HepG2 (cell line): ENCODE data around the genes MOAP1, BTBD7 and CCDC197.

DNA sequence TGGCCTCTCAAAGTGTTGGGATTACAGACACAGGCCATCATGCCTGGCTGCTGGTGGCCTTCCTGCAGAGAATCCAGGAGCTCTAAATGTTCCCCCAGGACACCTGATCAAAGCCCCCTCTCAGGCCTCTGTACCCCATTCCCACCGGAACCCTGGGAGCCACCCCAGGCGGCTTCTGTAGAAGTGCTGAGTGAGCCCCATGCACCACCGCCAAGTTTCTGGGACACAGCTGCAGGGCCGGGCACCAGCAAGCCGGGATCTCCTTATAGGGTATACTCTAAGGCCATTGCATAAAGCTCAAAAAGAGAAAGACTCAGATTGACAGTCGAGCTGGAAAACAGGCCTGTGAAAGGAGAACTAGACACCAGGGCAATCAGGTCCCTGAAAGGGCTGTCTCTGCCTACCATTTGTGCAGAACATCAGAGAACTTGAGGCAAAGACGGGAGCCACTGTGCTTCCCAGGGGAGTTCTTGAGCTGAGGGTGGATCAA lies 51.3 kb downstream of the ITPK1 start:
- RRBS, 2 experiments: 100% methylated on average over 2 to 4 of the region's 7 CpGs
CAGE:
- cytosol, long polyA minus RNA: no peak
- cytosol, long polyA plus RNA: no peak
- long polyA plus RNA: no peak
- nucleus, long polyA minus RNA: no peak
- nucleus, long polyA plus RNA: no peak

DNA sequence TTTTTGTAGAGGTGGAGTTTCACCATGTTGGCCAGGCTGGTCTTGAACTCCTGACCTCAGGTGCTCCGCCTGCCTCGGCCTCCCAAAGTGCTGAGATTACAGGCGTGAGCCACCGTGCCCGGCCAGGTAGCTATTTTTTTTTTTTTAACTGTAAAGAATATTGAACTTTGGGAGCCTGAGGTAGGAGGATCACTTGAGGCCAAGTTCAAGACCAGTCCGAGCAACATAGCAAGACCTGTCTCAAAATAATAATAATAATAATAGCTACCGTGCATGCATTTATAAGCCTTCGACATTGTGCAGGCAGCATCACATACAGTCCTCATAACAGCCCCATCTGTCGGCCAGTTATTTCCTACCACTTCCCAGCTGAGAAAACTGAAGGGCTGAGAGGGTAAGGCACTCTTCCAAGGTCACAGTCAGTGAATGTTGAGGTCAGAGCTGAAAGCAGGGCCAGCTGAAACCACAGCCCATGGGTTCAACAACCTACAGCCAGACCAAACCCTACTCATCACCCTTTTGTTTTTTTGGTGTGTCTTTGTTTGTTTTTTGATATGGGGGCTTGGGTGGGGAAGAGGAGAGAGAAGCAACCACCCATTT lies 16.7 kb upstream of the ITPK1 start:
- RRBS, 2 experiments: no CpG with 5 or more reads among the region's 9 CpGs
CAGE:
- cytosol, long polyA minus RNA: no peak
- cytosol, long polyA plus RNA: no peak
- long polyA plus RNA: no peak
- nucleus, long polyA minus RNA: no peak
- nucleus, long polyA plus RNA: no peak

DNA sequence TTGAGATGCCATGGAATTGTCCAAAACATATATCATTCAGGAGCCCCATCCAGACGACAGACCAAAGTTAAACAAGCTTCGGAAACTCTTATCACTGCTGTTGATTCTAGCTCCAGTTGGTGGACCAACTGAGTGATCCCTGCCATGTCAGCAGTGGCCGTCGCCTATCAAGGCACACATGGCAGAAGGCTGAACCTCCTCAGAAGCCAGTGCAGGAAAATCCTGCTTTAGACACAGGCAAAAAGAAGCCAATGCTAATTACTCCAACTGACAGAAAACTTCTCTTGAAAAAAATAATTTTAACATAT lies 22.5 kb upstream of the ITPK1 start:
- RRBS, 2 experiments: no CpG with 5 or more reads among the region's 4 CpGs
CAGE:
- cytosol, long polyA minus RNA: no peak
- cytosol, long polyA plus RNA: no peak
- long polyA plus RNA: no peak
- nucleus, long polyA minus RNA: no peak
- nucleus, long polyA plus RNA: no peak

DNA sequence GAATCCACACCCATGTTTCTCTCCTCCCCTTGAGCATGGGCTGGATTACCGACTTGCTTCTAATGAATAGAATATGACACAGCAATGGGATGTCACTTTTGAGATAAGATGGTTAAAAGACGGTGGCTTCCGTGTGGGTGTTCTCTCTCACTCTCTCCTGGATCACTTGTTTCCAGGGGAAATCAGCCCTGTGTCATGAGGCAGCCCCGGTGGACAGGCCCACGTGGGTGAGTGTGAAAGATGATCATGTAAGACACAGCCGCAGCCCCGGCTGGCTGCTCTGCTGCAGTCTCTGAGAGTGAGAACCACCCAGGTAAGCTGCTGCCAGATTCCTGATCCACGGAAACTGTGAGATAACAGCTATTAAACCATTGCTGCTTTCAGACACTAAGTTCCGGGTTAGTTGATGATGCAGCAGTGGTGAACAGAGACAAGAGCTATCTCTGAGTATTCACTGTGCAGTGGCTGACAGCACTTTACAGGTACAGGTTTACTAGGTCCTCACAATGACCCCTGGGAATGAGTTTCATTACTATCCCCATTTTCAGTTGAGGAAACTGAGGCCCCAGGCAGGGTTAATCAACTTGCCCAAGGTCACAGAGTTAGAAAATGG lies 10.6 kb downstream of the MOAP1 start:
- RRBS, 2 experiments: 9 to 15% methylated on average over 4 of the region's 9 CpGs
CAGE:
- cytosol, long polyA minus RNA: no peak
- cytosol, long polyA plus RNA: no peak
- long polyA plus RNA: no peak
- nucleus, long polyA minus RNA: no peak
- nucleus, long polyA plus RNA: no peak

- RRBS, 2 experiments: no CpG with 5 or more reads among the region's 4 CpGs
CAGE:
- cytosol, long polyA minus RNA: no peak
- cytosol, long polyA plus RNA: no peak
- long polyA plus RNA: no peak
- nucleus, long polyA minus RNA: no peak
- nucleus, long polyA plus RNA: no peak
Measured at GRCh38 chr14:93181955-93182332, 2.8 kb downstream of the MOAP1 start.

- RRBS, 2 experiments: 1 to 2% methylated on average over 43 to 46 of the region's 83 CpGs
CAGE:
- cytosol, long polyA minus RNA: start-site peak on the minus strand at chr14:93184862-93184895, 665 reads
- cytosol, long polyA plus RNA: start-site peak on the minus strand at chr14:93184857-93184880, 191 and 160 reads in 2 replicates; start-site peak on the plus strand at chr14:93184966-93185027, 349 and 323 reads in 2 replicates
- long polyA plus RNA: start-site peak on the minus strand at chr14:93184853-93184875, 344 and 466 reads in 2 replicates; start-site peak on the plus strand at chr14:93184983-93185042, 137 and 113 reads in 2 replicates
- nucleus, long polyA minus RNA: no peak
- nucleus, long polyA plus RNA: start-site peak on the minus strand at chr14:93184858-93184880, 123 and 80 reads in 2 replicates; start-site peak on the plus strand at chr14:93184983-93185042, 183 and 156 reads in 2 replicates
Measured at GRCh38 chr14:93184767-93185419, at the start of gene MOAP1. MOAP1 (minus strand) TSS chr14:93184897.

DNA sequence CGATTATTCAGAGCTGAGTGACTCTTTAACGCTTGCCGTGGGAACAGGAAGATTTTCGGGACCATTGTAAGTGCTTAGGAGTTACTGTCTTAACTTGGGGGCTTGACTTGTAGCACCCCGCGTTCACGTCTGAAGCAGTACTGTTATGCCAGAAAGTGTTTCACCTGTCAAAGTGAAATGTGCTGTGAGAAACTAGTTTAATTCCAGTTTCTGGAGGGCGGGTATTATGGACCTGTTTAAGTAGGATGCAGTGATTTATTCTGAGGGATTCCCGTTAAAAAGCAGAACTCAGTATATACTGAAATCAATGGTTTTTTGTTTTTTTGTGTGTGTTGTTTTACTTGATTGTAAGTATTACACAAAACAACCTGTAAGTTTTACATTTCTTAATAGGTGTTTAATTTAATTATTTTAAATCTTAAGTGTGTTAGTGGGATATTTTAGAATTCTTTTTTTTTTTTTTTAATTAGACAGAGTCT lies 342 bp downstream of the LYSET start:
- RRBS, 2 experiments: no CpG with 5 or more reads among the region's 9 CpGs
CAGE:
- cytosol, long polyA minus RNA: no peak
- cytosol, long polyA plus RNA: no peak
- long polyA plus RNA: no peak
- nucleus, long polyA minus RNA: no peak
- nucleus, long polyA plus RNA: no peak

DNA sequence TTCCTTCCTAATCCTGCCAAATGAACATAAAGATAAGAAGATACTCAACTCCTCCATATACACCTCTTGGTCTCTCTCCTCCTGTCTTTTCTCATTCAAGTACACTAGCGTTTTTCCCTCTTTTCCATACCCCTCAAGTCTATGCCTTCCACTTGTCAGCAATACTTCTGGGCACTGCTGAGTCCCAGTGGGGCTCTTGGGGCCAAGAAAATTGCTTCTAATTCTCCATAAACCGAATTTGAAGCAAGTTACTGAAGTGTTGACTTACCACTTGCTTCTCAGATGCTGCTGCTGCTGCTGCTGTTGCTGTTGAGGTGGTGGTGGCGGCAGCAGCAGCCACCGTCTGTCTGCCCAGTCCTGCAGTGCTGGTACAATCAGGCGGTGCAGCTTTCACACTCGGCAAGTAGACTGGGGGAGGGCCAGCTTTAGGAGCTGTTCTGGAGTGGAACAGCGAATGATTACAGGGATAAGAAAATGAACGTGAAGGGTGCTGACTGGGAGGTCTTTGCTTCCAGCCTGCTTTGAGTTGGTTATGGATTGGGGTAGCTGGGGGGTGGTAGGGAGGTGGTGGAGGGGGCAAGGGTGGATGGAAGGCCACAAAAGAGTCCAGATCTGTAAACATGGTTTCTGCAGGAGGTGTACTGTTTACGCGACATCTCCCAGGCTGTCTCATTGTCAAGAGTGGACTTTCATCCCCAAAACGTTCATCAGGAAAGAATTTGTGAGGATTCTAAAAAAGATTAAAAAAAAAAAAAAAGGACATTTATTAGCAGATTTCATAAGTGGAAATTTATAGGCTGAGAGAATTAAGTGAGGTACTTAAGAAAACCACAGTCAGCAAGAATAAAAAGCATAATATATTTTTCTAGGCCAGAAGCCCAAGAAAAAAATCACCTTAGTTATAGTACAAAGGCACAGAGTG lies 38.8 kb downstream of the UBR7 start:
- RRBS, 2 experiments: no CpG with 5 or more reads among the region's 11 CpGs
CAGE:
- cytosol, long polyA minus RNA: start-site peak on the minus strand centred at position 508 of the sequence, 64 bp wide, 20 reads
- cytosol, long polyA plus RNA: no peak
- long polyA plus RNA: no peak
- nucleus, long polyA minus RNA: no peak
- nucleus, long polyA plus RNA: no peak

GRCh38 chr14:93256977-93257902 lies 50.2 kb downstream of the UBR7 start:
- RRBS, 2 experiments: no CpG with 5 or more reads among the region's 3 CpGs
CAGE:
- cytosol, long polyA minus RNA: no peak
- cytosol, long polyA plus RNA: no peak
- long polyA plus RNA: no peak
- nucleus, long polyA minus RNA: no peak
- nucleus, long polyA plus RNA: no peak

DNA sequence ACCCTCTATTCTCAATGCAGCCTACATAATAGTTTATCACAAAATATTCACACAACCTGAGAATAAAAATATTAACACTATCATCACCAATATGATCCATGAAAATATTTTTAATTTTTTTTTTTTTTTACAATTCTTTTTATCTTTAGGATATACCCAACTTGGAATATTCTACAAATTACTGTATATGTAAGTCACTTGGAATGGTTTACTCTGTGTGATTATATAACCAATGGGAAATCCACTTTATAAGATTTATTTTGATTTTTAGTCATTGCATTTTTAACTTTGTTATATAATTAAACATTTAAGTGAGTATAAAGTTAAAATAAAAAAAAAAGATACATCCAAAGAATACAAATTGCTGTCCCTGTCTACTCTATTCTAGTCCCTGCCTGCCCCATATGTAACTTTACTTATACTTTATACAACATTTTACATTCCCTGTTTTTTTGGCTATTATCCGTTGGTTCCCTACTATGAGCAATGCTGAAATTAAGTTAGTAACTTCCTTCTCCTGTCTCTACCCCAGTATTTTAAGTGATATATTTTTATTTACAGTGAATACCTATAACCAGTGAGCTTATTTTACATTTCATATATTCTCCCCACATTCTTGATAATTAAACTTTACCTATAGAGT lies 21.1 kb downstream of the BTBD7 start:
- RRBS, 2 experiments: no CpG with 5 or more reads among the region's 1 CpG
CAGE:
- cytosol, long polyA minus RNA: no peak
- cytosol, long polyA plus RNA: no peak
- long polyA plus RNA: no peak
- nucleus, long polyA minus RNA: no peak
- nucleus, long polyA plus RNA: start-site peak on the minus strand centred at position 467 of the sequence, 383 bp wide, 14 and 5 reads in 2 replicates

DNA sequence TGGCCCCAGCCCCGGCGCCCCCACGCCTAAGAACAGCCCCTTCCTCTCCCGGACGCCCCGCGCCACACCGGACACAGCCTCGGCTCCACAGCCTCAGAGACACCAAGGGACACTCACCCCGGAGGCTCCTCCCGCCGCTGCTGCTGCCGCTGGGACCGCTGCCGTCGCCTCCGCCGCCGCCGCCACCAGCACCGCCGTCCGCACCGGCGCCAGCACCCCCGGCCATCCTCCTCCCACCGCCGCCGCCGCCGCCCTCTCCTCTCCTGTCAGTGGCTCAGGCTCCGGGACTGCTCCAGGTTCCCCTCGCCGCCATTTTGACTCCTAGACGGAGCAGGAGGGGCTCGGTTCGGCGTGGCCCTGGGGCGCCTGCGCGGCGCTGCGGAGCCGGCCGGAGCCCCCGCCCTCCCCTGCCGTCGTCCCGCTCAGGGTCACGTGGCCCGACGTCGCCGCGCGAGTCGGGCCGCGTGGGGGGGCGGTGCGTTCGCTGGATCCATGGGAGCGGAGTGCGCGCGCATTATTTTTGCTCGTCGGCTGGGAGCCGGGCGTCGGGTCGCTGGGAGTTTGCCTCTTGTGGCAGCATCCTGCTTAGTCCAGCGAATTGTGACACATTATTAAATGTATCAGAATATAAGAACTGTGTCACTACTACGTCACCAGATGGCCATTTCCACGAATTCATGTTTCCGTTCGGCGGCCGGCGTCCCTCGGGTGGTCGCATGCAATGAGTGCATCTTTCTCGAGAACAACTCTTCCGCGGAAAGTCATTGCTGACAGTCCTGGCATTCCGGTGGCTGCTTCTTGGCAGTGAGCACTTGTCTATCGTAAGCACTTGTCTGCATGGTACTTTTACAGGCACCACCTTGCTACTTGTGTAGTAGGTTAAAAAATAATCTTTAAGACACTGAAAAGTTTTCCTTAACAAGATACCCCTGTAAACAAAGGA lies at the start of gene BTBD7:
BTBD7 (minus strand) TSS at position 334 of the 943 bp plus-strand sequence.
- RRBS, 2 experiments: 1 to 2% methylated on average over 28 of the region's 87 CpGs
CAGE:
- cytosol, long polyA minus RNA: start-site peak on the minus strand centred at position 331 of the sequence, 31 bp wide, 111 reads
- cytosol, long polyA plus RNA: no peak
- long polyA plus RNA: start-site peak on the minus strand centred at position 176 of the sequence, 116 bp wide, 7 and 10 reads in 2 replicates; start-site peak on the minus strand centred at position 364 of the sequence, 91 bp wide, 106 and 133 reads in 2 replicates
- nucleus, long polyA minus RNA: start-site peak on the minus strand centred at position 122 of the sequence, 10 bp wide, 6 reads; start-site peak on the minus strand centred at position 332 of the sequence, 11 bp wide, 5 reads
- nucleus, long polyA plus RNA: start-site peak on the minus strand centred at position 345 of the sequence, 84 bp wide, 67 and 123 reads in 2 replicates

GRCh38 chr14:93533752-93534444 lies 103.2 kb downstream of the UNC79 start:
- RRBS, 2 experiments: no CpG with 5 or more reads among the region's 2 CpGs
CAGE:
- cytosol, long polyA minus RNA: no peak
- cytosol, long polyA plus RNA: no peak
- long polyA plus RNA: no peak
- nucleus, long polyA minus RNA: no peak
- nucleus, long polyA plus RNA: no peak

GRCh38 chr14:93748141-93749168 lies 39.8 kb downstream of the PRIMA1 start:
- RRBS, 2 experiments: 83 to 100% methylated on average over 1 of the region's 26 CpGs
CAGE:
- cytosol, long polyA minus RNA: no peak
- cytosol, long polyA plus RNA: no peak
- long polyA plus RNA: no peak
- nucleus, long polyA minus RNA: no peak
- nucleus, long polyA plus RNA: no peak

DNA sequence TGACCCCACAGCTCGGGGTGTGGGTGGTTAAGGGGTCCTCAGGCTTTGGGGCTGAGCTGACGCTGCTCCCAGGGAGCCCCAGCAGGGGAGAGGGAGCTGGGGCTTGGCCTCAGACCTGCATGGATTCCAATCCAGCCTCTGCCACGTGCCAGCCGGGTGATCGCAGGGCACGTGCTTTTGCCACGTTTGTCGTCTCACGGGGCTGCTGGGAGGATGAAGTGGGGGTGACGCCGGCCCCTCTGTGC lies 36.2 kb upstream of the PRIMA1 start:
- RRBS, 2 experiments: 61 to 63% methylated on average over 7 of the region's 11 CpGs
CAGE:
- cytosol, long polyA minus RNA: no peak
- cytosol, long polyA plus RNA: no peak
- long polyA plus RNA: no peak
- nucleus, long polyA minus RNA: no peak
- nucleus, long polyA plus RNA: no peak

DNA sequence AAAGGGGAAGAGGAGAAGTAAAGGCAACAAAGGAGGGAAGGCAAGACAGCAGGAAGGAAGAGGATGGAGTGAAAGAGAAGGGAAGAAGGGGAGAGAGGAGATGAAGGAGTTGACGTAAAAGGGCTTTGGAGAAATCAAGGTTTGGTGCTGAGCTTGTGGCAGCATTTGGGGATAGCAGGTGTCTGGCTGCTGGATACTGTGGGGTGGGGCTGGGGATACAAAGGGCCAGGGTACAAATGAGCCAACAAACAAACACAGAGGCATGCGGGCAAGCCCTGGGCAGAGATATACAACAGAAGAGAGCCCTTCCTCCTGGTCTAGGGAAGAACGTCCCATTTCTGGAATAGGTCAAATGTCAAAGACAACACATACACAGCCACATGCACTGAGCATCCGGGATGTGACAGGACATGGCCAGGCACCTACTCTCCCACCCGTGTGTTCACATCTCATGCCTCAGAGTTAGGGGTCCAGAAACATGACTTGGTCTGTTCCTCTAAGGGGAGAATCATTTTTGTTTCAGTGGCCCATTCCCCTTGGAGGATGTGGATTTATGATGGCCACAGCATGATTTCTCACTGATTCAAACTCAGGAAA lies 679 bp upstream of the ASB2 start:
- RRBS, 2 experiments: no CpG with 5 or more reads among the region's 5 CpGs
CAGE:
- cytosol, long polyA minus RNA: no peak
- cytosol, long polyA plus RNA: no peak
- long polyA plus RNA: no peak
- nucleus, long polyA minus RNA: no peak
- nucleus, long polyA plus RNA: no peak

- RRBS, 2 experiments: no CpG with 5 or more reads among the region's 3 CpGs
CAGE:
- cytosol, long polyA minus RNA: no peak
- cytosol, long polyA plus RNA: no peak
- long polyA plus RNA: no peak
- nucleus, long polyA minus RNA: no peak
- nucleus, long polyA plus RNA: no peak
Measured at GRCh38 chr14:93996953-93997605, at the start of gene CCDC197. CCDC197 (plus strand) TSS chr14:93997301.

DNA sequence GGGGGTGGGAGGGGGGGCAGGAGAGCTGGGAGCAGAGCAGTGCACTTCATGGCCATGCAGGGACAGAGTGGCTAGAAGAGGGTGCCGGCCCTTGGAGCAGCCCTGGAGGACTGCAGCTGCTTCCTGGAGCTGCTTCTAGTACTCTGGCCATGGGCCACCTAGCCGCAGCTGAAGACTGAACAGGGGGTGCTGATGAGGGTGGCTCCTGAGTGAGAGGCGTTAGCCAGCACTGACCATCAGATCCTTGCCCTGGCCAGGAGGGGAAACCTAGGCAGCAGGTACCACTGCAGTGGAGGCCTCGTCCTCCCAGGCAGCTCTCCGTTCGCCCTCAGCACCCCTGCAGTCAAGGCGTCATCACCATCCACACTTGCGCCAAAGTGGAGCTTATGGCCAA lies 16.3 kb downstream of the OTUB2 start:
- RRBS, 2 experiments: no CpG with 5 or more reads among the region's 8 CpGs
CAGE:
- cytosol, long polyA minus RNA: no peak
- cytosol, long polyA plus RNA: no peak
- long polyA plus RNA: no peak
- nucleus, long polyA minus RNA: no peak
- nucleus, long polyA plus RNA: no peak

GRCh38 chr14:94162085-94162301 lies 12.1 kb upstream of the PPP4R4 start:
- RRBS, 2 experiments: no CpG with 5 or more reads among the region's 1 CpG
CAGE:
- cytosol, long polyA minus RNA: no peak
- cytosol, long polyA plus RNA: no peak
- long polyA plus RNA: no peak
- nucleus, long polyA minus RNA: no peak
- nucleus, long polyA plus RNA: no peak

DNA sequence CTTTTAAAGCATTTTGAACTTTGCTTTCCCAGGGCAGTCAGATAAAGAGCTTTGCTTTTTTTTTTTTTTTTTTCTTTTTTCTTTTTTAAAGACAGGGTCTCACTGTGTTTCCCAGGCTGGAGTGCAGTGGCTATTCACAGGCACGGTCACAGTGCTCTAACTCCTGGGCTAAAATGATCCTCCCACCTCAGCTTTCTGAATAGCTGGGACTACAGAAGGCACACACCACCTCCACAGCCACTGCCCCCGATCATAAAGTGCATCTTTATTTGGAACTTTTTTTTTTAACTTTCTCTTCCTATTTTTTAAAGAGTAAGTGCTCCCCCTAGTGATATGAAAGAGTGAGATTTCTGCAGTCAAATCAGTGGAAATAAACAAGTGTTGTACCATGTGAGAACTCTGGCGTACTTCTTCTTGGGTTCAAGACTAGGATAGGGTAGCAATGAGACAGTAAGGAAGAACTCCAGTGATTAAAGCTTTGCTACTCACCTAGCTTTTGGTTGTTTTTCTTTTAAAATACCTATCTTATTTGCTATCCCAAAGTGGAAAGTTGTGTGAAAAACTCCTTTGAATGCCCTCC lies 6.5 kb downstream of the PPP4R4 start:
- RRBS, 2 experiments: no CpG with 5 or more reads among the region's 3 CpGs
CAGE:
- cytosol, long polyA minus RNA: no peak
- cytosol, long polyA plus RNA: no peak
- long polyA plus RNA: no peak
- nucleus, long polyA minus RNA: no peak
- nucleus, long polyA plus RNA: no peak

GRCh38 chr14:94378110-94379087 lies 10.0 kb downstream of the SERPINA1 start:
- RRBS, 2 experiments: no CpG with 5 or more reads among the region's 18 CpGs
CAGE:
- cytosol, long polyA minus RNA: no peak
- cytosol, long polyA plus RNA: start-site peak on the plus strand at chr14:94378427-94378570, 968 and 744 reads in 2 replicates
- long polyA plus RNA: start-site peak on the minus strand at chr14:94378378-94378637, 4,329 and 5,073 reads in 2 replicates; start-site peak on the plus strand at chr14:94378425-94378553, 472 and 471 reads in 2 replicates
- nucleus, long polyA minus RNA: no peak
- nucleus, long polyA plus RNA: no peak